Cytotoxic T cell (primary cell): ENCODE measurements around the gene C5AR1.

DNA sequence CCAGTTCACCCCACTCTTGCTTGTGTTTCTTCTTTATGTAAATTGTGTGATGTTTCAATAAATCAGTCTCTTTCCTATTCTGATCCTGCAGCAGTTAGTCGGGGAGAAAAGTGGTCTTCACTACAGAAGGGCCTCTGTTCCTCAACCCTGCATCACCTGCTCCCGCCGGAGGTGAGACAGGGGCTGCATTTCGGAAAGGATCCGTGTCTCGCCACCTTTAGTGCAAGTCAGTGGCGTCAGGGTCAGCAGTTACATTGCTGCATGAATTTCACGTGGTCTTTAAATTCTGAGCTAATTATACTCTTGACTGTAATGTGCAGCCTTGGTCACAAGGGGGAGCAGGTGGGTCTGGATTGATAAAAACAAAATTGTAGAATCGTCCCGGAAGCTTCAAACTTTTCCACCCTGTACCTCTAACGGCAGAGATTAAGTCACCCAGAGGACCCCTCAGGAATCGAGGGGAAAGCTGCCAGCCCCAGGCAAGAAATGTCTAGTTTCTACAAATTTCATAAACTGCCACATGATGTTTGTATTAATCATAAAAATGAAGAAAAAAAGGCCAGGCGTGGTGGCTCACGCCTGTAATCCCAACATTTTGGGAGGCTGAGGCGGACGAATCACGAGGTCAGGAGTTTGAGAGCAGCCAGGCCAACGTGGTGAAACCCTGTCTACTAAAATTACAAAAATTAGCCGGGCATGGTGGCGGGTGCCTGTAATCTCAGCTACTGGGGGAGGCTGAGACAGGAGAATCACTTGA lies 20.3 kb downstream of the BBC3 start:
- PRO-cap, 2 experiments, result no peak in any of the 2 experiments

- PRO-cap, 2 experiments, result no peak in any of the 2 experiments
Measured at GRCh38 chr19:47220669-47221872, 9.9 kb downstream of the BBC3 start.

- PRO-cap, 2 experiments, result peak in 1 of 2 experiments; most common plus-strand start chr19:47227567 (in 1)
Measured at GRCh38 chr19:47227350-47228213, 3.4 kb downstream of the BBC3 start.

DNA sequence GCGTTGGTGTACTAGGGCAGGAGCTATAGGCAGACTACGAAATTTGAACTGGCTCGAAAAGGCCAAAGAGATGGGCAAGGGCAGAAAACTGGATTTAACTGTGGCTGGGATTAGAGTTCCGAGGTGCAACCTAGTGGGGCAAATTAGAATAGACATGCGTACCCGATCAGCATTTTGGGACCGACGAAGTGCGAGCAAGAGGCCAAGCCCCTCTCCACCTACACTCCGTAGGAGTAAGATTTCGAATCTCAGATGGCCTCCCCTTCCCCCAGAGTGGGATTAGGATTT lies 2.1 kb upstream of the INAFM1 start:
- PRO-cap, 2 experiments, result no peak in any of the 2 experiments

DNA sequence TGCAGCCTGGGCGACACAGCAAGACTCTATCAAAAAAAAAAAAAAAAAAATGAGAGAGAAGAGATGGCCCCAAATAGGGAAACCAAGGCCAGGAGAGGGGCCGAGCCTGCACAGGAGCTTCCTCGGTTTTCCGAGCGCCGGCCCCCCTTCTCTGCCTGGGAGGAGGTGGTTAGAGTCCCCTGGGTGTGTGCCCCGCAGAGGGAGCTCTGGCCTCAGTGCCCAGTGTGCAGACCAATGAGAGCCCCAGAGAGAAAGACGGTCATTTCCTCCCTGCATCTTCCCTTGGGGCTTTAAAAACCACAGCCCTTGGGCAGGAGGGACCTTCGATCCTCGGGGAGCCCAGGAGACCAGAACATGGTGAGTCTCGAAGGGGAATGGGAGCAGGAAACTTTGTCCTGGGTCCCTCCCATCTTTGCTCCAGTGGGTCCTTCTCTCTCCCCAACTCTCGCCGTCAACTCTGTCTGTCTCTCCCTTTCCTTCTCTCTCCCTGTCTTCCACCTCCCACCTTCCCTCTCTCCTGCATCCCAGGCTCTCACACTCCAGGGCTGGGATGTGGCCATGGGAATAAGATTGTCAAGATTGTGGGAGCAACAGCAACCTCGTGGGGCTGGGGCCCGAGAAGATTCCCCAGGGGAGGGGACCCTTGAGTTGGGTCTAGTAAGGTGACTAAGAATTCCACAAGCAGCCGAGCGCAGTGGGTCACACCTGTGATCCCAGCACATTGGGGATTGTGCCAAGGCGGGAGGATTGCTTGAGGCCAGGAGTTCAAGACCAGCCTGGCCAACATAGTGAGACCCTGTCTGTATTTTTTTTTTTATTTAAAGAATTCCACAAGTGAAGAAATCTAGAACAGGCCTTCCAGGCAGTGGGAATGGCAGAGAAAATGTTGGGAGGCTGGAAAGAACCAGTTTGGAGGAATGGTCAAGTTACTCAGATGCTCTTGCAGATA lies at the start of gene C5AR1:
TSS of gene C5AR1 (plus strand) at position 320 of the 949 bp plus-strand sequence.
- PRO-cap, 2 experiments, result peak in 2 of 2 experiments; most common plus-strand start position 320 of the sequence (in 2)

GRCh38 chr19:47369805-47370589 lies 20.9 kb downstream of the DHX34 start:
- PRO-cap, 2 experiments, result no peak in any of the 2 experiments

DNA sequence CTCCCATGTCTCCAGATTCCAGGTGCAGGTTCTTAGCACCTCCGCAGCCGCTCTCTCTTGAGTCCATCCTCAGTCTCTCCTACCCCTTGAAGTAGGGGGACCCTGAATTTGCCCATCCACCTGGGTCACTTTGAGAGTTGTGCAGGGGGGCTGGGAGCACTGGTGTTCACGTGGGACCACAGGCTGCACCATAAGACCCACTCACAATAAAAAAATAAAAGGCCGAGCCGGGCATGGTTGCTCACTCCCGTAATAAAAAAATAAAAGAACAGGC lies 33.2 kb downstream of the DHX34 start:
- PRO-cap, 2 experiments, result no peak in any of the 2 experiments

DNA sequence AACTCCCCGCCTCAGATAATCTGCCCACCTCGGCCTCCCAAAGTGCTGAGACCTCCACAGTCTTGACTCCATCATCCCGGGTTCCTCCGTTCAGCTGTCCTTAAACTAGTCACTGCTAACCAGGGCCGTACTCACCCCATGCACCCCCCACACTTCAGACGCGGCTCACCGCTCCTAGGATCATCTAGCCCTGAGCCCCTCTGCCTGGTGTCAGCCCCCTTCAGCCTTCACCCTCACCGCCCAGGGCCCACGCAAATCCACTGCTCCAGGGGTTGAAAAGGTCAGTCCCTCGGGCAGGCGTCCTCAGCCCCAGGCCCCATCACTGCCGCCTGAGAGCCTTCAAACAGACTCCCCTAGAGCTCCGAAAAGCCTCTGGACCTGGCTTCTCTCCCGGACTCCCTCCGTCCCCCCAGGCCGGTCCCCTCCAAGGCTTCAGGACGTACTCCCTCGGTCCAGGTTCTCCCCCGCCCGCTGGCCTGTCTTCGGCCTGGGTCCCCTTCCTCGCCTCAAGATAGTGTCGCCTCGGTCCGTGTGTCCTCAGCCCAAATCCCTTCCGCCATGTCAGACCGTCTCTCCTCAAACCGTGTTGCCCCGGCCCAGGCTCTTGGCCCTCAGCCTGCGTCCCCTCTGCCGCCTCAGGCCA lies 672 bp downstream of the NAPA start:
- PRO-cap, 2 experiments, result peak in 1 of 2 experiments; most common minus-strand start position 89 of the sequence (in 1)

- PRO-cap, 2 experiments, result no peak in any of the 2 experiments
Measured at GRCh38 chr19:47540794-47541157, 25.9 kb upstream of the NAPA start.

- PRO-cap, 2 experiments, result peak in 2 of 2 experiments; most common minus-strand start chr19:47600326 (in 2)
Measured at GRCh38 chr19:47600043-47600509, 8.9 kb upstream of the BICRA start.

GRCh38 chr19:47611465-47612124 lies 2.7 kb downstream of the BICRA start:
- PRO-cap, 2 experiments, result no peak in any of the 2 experiments

DNA sequence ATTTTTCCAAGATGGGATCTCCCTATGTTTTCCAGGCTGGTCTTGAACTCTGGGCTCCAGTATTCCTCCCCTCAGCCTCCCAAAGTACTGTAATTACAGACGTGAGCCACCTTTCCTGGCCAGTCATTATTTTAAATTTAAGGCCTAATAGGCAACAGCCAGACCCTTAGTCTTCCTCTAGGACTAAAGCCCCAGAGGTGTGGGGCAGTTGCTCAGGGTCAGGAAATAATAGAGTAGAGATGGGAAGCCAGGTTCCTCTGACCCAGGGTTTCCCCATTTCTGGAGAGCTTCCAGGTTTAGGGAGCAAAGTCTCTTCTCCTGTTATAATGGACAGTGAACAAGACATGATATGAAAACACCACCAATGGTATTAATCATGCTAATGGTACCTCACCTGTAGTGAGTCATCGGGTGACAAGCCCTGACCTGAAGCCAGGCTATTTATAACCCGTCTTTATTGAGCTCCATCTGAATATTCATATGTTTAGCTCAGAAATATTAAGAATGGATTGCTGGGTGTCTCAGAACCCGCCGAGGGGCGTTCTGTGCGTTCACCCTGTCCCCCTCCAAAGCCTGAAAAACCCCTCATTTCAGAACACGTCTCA lies 24.6 kb downstream of the BICRA start:
- PRO-cap, 2 experiments, result no peak in any of the 2 experiments

GRCh38 chr19:47664148-47664741 lies 49.0 kb upstream of the EHD2 start:
- PRO-cap, 2 experiments, result no peak in any of the 2 experiments

DNA sequence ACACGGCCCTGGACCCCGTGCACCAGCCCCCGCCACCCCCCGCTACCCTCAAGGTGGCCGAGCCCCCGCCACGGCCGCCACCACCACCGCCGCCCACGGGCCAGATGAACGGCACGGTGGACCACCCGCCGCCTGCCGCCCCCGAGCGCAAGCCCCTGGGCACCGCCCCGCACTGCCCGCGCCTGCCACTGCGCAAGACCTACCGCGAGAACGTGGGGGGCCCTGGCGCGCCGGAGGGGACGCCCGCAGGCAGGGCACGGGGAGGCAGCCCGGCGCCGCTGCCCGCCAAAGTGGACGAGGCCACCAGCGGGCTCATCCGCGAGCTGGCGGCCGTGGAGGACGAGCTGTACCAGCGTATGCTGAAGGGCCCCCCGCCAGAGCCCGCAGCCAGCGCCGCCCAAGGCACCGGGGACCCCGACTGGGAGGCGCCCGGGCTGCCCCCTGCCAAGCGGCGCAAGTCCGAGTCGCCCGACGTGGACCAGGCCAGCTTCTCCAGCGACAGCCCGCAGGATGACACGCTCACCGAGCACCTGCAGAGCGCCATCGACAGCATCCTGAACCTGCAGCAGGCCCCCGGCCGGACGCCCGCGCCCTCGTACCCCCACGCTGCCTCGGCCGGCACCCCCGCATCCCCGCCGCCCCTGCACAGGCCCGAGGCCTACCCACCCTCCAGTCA lies 11.4 kb upstream of the EHD2 start:
- PRO-cap, 2 experiments, result no peak in any of the 2 experiments

GRCh38 chr19:47707347-47707662 lies 5.9 kb upstream of the EHD2 start:
- PRO-cap, 2 experiments, result no peak in any of the 2 experiments

- PRO-cap, 2 experiments, result no peak in any of the 2 experiments
Measured at GRCh38 chr19:47719887-47720133, 6.6 kb downstream of the EHD2 start.

DNA sequence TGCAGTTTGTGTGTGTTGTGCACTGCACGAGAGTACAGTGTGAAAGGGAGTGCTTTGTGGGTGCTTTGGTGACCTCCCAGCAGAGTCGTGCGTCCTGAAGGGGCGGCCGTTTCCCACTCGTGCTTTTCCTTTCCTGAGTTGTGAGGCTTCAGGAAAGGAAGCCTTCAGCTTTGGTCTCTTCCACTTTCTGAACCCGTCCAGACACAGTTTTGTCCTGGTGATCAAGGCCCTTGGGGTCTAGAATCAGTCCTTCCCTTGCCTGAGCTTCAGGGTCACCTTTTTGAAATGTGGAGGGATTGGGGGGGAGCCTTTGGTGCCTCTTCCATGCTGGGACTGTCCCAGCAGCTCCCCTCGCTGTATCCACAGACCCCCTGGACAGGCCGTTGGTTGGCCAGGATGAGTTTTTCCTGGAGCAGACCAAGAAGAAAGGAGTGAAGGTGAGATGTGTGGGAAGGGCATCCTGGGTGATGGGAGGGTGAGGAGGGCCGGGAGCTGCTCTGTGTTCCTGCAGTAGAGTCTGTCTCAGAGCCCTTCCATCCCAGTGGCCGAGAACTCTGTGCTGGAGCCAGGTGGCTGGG lies 5.9 kb downstream of the NOP53 start:
- PRO-cap, 2 experiments, result no peak in any of the 2 experiments

- PRO-cap, 2 experiments, result no peak in any of the 2 experiments
Measured at GRCh38 chr19:47860735-47861329, 1.8 kb downstream of the TPRX2 start.

DNA sequence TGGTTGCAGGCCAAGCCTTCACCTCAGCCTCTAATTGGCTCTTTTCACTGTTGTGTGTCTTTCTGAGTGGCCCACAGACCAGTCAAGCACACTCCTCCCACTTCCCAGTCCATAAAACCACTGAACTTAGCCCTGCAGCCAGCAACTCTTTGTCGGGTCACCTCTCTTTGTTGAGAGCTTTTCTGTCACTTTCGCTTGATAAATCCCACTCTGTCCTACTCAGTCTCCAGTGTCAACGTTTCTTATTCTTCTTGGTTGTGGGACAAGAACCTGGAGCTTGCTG lies 6.2 kb upstream of the SULT2A1 start:
- PRO-cap, 2 experiments, result no peak in any of the 2 experiments

DNA sequence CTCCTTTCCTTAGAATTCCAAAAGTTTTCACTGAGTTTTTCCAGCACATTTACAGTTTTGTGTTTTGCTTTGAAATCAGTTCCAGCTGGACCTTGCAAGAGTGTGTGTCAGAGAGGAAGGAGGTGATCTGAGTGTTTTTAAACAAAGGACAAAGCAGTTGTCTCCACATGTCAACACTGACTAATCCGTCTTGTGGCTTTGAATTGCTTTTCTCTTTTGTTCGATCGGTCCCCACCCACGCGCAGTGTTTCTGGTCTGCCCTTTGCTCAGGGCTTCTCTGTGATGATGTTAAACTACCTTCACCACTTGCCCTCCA lies 13.2 kb upstream of the PLA2G4C start:
- PRO-cap, 2 experiments, result no peak in any of the 2 experiments